Glomerular endothelial cell (primary cell): ENCODE measurements around a stretch of chr6.

- RAMPAGE, long total RNA: no peak
Measured at GRCh38 chr6:154996798-154997463, 1.8 kb downstream of the TIAM2 start.

DNA sequence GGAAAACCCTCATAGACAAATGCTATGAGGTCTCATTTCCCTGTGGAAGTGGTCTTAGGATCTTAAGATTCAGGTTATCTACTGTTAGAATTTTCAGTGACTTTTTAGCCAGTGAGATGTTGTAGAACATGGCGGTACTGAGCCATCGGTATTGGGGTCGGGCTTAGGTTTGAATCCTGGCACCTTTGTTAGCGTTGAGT lies 118.7 kb upstream of the CLDN20 start:
- RAMPAGE, long total RNA: no peak

GRCh38 chr6:155228544-155228999 lies 35.2 kb upstream of the CLDN20 start:
- RAMPAGE, long total RNA: no peak

DNA sequence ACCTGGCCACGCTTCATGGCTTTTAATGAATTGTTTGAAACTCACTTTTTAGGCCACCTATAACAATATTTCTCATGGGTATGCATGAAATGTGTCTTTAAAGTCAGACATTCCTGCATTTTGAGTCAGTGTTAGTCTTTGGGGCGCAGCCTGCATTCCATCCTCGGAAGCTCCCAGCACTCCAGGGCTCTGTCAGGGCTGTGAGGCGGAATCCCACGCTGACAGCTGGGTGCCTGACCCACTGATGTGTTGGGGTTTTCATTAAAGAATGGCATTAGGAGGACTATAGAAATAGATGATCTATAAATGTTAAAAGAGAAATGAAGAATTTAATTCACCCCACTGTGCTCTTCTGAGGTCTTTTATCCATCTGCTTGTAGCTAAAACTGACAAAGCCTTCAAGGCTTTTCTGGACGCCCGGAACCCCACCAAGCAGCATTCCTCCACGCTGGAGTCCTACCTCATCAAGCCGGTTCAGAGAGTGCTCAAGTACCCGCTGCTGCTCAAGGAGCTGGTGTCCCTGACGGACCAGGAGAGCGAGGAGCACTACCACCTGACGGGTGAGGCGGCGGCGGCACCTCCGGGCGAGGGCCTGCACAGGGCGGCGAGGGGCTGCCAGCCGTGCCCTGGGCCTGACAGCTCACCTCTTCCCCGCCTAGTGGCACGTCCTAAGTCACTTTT lies 16.1 kb upstream of the CLDN20 start:
- RAMPAGE, long total RNA: no peak

DNA sequence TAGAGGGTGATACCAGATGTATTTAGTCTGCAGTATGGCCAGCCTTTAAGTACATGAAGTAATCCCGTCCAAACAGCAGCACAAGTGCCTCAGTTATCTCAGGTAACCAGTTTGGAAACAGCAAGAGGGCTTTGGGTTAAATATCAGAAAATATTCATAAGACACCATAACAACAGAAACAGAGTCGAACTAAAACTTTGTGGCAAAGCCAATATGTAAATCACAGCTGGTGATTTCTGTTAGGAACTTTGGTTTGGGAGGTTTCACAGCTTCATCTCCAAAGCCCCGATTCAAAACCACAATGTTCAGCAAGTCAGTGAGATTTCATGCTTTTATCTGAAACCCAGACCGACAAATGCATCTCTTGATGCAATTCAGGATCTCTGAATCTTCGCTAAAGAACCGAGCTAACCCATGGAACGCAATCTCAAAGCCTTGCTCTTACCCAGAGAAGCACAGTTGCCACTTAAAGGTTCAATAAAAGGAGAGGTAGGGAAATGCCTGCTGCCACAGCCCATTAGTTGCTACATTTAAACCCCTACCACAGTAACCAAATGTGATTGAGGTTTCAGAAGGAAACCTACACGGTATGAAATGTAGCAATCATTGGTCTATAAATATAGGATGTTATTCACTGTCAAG lies 381.1 kb upstream of the ARID1B start:
- RAMPAGE, long total RNA: no peak

GRCh38 chr6:156422963-156423650 lies 354.1 kb upstream of the ARID1B start:
- RAMPAGE, long total RNA: no peak

- RAMPAGE, long total RNA: no peak
Measured at GRCh38 chr6:156557508-156558051, 219.6 kb upstream of the ARID1B start.

- RAMPAGE, long total RNA: no peak
Measured at GRCh38 chr6:156599279-156599792, 177.8 kb upstream of the ARID1B start.

GRCh38 chr6:156810131-156810843 lies 33.1 kb downstream of the ARID1B start:
- RAMPAGE, long total RNA: no peak

GRCh38 chr6:156826158-156826972 lies 49.2 kb downstream of the ARID1B start:
- RAMPAGE, long total RNA: no peak

DNA sequence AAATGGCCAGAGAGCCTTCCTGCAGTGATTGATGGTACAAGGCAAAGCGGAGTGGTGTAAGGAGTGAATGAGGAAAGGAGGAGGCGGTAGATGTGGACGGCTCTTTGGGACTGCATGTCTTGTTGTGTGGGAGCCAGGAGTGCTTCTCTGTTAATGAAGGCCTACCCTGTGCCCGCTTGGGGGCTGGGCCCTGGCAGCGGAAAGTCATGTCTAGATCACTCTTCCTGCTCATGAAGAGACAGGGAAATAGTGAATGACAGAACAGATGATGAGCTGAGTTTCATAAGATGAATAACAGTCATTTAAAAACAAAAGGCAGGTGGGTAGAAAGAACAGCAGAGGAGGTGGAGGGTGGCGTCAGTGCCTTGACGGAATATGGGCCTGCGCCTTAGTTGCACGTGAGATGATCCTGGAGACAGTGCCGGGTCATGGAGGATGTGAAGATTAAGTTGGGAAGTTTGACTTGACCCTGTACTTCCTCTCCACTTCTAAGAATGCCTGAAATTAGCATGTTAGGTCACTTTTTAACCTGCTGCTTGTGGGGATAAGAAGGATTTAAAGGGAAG lies 85.5 kb downstream of the ARID1B start:
- RAMPAGE, long total RNA: no peak

DNA sequence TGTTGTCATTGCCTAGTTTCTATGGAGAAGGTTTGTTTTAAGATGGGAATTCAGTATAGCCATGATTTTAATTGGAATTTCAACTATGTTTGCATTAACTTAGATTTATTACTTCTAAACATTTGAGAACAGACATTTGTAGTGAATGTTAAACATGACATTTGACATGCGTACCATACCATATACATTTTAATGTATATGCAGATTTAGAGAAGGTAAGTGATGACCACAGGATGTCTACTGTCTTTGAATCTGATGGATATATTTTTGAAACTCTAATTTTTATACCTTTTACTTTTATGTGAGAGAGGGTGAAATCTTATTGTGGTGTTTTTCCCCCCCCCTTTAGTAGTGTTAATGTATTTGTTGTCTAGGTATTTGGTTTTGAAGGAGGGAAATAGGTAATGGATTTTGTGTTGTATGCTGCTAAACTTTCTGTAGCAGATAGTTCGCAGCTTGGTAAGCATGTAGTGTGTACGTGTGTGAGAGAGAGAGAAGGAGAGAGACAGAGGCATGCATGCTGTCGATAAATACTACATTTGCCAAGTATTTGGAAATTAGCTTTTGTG lies 159.6 kb downstream of the ARID1B start:
- RAMPAGE, long total RNA: no peak

- RAMPAGE, long total RNA: no peak
Measured at GRCh38 chr6:156937294-156937873, 160.2 kb downstream of the ARID1B start.

- RAMPAGE, long total RNA: no peak
Measured at GRCh38 chr6:157005933-157006690, 228.9 kb downstream of the ARID1B start.

GRCh38 chr6:157018583-157019859 lies 241.8 kb downstream of the ARID1B start:
- RAMPAGE, long total RNA: no peak

DNA sequence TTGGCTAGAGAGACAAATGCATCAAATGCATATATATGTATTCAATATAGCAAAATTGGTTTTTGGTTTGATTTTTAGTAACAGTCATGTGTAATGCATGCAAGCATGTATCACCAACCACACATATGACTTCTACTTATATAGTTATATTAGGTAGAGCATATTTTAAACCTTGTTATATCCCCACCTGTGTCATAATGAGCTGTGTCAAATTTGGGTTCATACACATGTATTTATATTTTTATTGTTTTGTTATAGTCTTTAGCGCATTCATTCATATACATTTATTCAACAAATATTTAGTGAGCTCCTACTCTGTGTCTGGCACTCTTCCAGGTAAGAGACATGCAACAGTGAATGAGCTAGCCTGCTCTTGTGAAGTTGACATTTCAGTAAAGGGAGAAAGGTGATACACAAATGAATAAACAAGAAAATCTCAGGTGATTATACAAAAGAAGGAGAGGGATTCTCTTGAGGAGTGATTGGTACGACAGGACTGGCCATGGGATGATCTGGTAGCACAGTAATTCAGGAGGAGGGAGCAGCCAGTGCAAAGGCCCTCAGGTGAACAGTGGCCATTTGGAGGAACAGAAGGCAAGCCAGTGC lies 252.1 kb downstream of the ARID1B start:
- RAMPAGE, long total RNA: no peak

DNA sequence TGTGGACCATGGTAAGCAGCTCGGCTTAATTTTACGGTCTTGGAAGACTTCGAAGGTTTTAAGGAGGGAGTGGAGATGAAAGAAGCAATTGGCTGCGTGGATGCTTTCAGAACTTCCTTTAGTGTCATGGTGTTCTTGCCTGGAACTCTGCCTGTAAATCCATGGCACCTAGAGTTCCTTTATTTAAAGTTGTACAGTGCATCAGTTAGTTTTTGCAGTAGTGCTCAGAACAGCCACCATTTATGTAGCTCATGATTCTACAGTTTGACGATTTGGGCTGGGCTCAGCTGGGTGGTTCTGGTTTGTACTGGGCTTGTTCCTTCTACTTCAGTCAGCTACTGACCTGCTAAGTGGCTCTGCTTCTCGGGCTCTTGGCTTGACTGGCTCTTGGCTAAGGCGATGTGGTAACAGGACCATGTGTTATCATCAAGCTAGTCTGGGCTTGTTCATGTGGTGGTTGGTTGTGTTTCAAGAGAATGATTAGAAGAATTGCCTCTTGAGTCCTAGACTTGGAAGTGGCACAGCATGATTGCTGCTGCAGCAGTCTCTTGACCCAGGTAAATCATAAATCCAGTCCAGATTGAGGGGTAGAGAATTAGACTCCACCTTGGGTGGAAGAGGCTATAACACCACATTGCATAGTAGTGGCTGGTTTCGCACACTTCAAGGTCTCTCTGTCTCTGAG lies 252.8 kb downstream of the ARID1B start:
- RAMPAGE, long total RNA: no peak

GRCh38 chr6:157200722-157201534 lies 122.4 kb downstream of the TMEM242 start:
- RAMPAGE, long total RNA: no peak

GRCh38 chr6:157225797-157225996 lies 97.6 kb downstream of the TMEM242 start:
- RAMPAGE, long total RNA: no peak

- RAMPAGE, long total RNA: no peak
Measured at GRCh38 chr6:157379625-157379880, 1.4 kb upstream of the ZDHHC14 start.